CMK (cell line): Measurements from ENCODE around the gene ANXA2.

- RRBS = 2% methylated on average over 15 of the region's 81 CpGs
Measured at GRCh38 chr15:60397328-60398385, at the start of gene ANXA2. Gene ANXA2 (minus strand): TSS chr15:60397986.

- RRBS = no CpG with 5 or more reads among the region's 1 CpG
Measured at GRCh38 chr15:60495776-60496240, 16.9 kb upstream of the ICE2 start.

- RRBS = no CpG with 5 or more reads among the region's 3 CpGs
Measured at GRCh38 chr15:60563547-60563995, 84.6 kb upstream of the ICE2 start.

- RRBS = no CpG with 5 or more reads among the region's 2 CpGs
Measured at GRCh38 chr15:60576035-60576476, 97.1 kb upstream of the ICE2 start.

DNA sequence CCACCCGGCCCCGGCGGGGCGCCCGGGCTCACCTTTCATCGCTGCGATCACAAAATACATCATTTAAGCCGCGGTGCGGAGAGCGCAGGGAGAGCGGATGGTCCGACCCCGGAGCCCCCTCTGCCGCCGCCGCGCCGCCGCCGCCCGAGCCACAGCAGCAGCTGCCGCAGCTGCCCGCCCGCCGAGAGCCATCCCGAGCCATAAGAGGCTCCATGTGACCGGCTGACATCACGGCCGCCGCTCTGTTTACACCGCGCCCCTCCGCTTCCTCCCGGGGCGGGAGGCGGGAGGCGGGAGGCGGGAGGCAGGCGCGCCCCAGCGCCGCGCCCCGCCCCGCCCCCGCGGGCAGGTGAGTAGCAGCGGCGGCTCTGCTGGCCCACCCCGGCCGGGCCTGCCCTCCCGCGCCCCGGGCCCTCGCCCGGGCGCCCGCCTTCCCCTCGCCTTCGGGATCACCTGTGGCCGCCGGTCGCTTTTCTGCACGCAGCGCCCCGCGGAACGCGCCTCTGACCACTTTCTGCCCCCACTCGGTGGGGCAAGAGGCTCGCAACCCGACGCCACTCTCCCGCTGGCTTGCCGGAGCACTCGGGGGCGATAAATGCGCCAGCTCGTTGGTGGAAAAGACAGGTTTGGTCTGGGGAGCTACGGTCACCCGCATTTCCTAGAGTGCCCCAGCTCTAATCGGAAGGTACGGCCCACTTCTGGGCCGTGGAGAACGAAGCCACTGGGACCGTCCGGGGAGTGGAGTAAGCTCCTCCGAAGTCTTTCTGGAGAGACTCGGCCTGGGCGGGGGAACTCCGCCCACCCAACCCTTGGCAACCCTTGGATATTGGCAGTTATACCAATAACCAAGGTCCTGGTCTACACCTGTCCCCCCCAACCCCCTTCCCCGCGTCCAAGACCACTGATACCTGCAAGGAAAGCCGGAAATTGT, 113.7 kb upstream of the ICE2 start:
- RRBS = 22% methylated on average over 36 of the region's 95 CpGs

DNA sequence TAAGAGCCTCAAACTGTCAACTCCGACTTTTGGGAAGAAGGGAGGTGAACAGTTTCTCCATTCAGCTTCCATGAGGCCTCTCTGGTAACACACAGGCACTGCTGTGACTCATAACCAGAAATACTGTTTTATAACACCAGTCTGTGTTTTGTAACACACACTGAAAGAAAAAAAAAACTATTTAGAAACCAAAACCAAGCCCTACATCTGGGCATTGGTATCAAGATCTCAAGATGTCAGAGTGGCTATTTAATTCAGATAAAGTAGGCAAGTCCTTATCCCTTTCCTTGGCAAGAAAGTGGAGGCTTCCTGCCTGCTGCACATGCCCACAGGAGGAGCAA, 181.6 kb upstream of the ICE2 start:
- RRBS = no CpG with 5 or more reads among the region's 1 CpG

DNA sequence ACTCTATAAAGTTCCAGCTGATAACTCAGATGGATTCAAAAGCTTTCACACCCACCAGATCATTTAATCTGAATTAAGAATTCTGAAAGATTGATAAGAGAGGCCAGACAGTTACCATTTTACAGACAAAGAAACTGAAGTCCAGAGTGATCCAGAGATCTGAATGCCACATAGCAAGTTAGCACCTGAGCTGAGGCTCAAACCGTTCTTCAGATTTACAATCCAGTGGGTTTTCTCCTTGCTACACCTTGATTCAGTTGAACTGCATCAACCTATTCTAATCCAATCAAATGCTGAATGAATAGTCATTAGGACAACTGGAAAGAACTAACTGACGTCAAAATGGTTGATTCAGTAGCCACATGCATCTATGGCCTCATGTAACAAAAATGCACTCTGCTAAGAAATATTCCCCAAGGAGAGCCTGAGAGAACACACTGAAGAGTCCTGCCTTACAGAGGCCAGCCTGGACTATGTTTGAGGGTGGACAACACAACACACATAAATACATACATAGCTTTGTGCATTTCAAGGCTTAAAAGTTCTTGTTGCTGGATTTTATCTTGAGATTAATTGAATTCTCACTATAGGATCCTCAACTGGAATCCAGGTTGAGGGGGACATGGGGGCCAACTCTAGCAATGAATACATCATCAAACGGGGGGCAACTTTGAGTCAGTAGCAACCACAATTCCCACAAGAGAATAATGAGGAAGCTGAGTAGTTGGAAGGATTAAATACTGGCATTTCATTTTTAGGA, 280.0 kb upstream of the ICE2 start:
- RRBS = no CpG with 5 or more reads among the region's 3 CpGs

DNA sequence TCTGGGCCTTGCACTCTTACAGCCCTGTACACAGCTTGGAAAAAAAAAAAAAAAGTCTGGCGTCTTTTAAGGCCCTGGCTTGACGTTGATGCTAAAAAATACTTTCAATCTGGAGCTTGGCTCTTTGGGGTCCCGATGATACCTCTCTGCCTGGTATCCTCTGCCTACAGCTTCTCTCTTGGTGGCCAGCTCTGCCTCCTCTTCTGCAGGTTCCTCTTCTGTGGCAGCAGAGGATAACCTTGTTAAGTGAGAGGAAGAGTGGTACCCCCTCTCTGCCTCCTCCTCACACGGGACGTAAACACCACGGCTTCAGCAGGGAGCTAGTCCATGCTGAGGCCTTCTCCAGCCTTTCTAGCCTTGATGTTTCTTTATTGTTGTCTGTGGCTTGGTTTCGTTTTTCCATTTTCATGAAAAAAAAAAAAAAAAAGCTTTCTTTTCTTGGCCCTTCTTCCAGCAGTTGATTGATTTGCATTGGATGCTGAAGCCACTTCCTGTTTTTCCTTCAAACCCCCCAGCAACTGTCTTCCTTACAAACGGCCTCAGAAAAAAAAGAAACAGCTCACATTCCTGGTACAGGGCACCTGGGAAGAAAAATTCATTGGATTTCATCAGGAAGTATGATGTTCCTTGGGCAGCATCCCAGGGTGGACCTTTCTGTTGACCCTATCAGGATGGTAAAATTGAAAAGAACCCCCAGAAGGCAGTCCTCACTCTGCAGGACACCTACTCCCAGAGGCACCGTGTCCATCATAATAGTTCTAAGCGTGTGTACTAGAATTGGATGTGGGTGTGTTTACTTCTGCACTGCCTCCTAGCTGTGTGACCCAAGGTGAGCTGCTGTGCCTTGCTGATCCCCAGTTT, 59.6 kb downstream of the RORA start:
- RRBS = no CpG with 5 or more reads among the region's 10 CpGs

DNA sequence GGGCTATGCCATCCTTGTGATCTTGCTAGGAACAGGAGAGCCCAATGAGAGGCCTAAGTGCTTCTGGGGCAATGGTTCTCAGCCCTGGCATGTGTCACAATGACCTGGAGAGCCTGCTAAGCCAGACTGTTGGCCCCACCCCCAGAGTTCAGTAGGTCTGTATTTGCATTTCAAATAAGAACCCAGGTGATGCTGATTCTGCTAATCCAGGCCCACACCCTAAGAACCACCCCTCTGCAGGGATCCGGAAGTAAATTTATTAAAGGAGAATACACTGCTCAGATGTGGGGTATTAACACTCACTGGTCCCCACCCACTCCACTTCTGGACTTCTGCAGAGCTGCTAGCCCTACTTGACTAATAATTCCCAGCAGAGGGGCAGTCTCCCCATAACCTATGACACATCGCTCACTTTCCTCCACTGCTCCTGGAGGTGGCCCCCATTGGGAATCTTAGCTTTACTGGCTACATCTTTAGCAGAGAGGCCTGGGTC, 57.8 kb downstream of the RORA start:
- RRBS = no CpG with 5 or more reads among the region's 2 CpGs

GRCh38 chr15:61226896-61227917, 1.9 kb downstream of the RORA start:
- RRBS = 88% methylated on average over 8 of the region's 44 CpGs

GRCh38 chr15:61364698-61365544, 135.8 kb upstream of the RORA start:
- RRBS = no CpG with 5 or more reads among the region's 22 CpGs

DNA sequence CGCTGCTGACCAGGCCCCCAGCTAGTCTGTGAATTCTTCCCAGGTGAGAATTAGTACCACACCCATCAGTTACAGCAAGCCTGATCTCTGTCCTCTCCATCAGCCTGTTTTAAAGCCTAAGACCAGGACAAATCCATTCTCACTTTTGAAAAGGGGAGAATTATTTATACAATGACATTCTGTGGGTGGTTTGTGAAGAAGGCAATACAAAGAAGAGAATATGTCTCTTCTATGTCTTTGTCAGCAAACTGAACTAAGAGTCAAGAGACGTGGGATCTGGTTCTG, 160.3 kb upstream of the RORA start:
- RRBS = no CpG with 5 or more reads among the region's 2 CpGs

GRCh38 chr15:61501755-61502343, 272.7 kb upstream of the RORA start:
- RRBS = no CpG with 5 or more reads among the region's 12 CpGs

DNA sequence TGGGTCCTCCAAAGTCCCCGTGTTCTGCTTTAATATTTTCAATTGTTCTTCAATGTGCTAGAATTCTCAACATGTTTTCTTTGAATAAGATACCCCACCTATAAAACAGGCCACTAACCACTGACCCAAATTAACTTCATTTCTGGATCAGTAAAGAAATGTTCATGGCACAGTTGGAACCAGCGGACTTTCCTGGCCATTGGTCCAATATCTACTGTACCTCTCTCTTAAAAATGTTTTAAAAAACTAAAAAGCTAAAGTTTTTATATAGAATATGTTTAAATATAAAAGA, 131.2 kb downstream of the VPS13C start:
- RRBS = no CpG with 5 or more reads among the region's 2 CpGs

DNA sequence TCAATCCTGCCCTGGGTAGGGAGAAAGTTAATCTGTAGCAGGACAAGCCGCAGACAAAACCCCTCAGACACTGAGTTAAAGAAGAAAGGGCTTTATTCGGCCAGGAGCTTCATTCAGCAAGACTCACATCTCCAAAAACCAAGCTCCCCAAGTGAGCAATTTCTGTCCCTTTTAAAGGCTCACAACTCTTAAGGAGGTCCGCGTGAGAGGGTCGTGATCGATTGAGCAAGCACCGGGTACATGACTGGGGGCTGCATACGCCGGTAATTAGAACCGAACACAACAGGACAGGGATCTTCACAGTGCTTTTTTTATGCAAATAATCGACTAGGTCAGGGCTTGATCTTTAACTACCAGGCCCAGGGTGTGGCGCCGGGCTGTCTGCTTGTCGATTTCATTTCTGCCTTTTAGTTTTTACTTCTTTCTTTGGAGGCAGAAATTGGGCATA, 95.2 kb upstream of the TLN2 start:
- RRBS = no CpG with 5 or more reads among the region's 14 CpGs

DNA sequence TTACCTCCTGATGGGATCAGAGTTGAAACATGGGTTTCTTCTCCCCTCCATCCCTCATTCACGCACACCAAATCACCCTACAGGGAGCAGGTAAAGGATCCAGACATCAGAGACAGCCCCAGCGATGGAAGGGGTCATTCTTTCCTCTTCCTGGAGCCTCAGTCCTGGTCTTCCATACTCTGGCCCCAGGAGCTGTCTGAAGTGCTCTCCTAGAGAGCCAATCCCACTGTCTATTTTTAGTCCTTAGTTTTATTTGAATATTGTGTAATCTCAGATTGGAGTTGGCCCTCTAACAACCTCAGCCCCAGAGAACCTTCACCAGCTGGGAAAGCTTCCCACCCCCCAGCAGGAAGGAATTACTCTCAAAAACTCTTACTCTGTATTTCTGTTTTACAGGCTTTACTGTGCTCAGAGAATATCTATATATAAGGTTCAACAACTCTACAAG, 88.1 kb upstream of the TLN2 start:
- RRBS = no CpG with 5 or more reads among the region's 2 CpGs

GRCh38 chr15:62464890-62465605, 74.7 kb downstream of the TLN2 start:
- RRBS = no CpG with 5 or more reads among the region's 16 CpGs

DNA sequence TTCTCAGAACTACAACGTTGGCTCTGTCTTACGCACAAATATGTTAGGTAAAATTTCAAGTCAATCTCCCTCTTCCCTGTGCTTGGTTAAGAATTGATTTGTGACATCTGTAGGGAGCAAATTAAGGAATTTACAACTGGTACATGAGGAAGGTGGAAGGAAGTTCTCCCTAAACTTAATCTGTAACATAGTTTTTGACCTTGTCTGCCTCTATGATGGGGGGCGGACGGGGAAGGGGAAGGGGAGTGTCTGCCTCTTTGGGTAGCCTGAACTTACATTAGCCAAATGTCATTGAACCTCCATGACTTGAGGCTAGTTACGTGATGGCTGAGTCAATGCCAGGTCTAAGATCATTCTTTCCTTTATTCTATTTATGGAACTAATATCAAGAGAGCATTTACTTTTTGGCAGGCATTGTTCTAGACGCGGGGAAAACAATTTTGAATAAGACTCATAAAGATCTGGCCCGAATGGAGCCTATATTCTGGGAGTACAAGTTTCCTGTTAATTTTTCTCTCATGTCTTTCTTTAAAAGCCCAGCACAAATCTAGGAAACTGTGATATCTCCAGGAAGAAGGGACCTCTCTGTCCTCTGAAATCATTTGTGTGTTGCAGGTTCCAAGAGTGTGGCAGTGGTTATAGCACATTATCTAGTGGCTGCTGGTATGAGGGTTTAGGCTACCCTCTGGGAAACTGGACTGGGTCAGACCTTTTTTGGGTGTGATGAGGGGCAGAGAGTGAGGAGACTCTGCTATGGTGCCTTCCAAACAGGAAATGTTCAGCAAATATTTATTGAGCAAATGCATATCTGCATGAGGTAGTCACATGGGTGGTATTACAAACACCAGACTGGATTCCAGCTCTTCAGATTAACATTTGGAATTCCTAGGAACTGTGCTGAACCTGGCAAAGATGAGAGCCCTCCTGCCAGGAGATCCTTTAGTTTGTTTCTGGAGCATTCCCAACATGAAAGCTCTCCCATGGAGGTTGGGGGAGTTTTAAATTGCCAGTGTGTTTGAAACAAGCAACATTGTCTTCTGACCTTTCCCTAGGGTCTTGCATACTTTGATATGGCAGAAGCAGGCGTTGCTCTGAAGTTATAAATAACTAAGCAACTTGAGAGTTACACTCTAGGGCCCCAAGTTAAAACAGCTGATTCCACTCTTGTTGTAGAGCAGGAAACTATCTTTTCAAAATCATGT, 115.7 kb downstream of the TLN2 start:
- RRBS = no CpG with 5 or more reads among the region's 9 CpGs

DNA sequence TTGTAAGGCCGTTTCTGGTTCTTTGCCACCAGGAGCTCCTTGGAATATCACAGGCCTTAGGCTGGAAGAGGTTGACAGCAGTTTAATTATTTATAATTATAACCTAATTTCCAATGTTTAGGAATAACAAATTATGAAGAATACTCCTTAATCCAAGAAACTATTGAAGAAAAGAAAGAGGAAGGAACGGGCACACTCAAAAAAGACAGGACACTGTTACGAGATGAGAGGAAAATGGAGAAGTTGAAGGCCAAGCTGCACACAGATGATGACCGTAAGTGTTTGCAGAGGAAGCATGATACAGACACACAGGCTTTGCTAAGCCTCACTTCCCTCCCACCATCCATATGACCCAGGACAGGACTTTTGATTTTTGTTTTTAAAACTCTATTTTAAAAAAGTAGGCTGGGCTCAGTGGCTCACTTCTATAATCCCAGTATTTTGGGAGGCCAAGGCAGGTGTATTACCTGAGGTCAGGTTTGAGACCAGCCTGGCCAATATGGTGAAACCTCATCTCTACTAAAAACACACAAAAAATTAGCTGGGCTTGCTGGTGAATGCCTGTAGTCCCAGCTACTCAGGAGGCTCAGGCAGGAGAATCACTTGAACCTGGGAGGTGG, 262.8 kb downstream of the TLN2 start:
- RRBS = no CpG with 5 or more reads among the region's 4 CpGs

DNA sequence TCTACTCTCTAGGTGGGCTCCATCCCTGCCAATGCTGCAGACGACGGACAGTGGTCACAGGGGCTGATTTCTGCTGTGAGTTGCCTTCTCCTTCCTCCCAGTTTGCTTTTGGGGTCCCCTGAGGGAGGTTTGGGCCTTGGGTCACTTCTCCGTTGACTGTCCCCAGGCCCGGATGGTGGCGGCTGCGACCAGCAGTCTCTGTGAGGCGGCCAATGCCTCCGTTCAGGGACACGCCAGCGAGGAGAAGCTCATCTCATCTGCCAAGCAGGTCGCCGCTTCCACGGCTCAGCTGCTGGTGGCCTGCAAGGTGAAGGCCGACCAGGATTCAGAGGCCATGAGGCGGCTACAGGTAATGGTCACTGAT, 206.8 kb upstream of the TPM1 start:
- RRBS = no CpG with 5 or more reads among the region's 15 CpGs